Diencephalon (tissue), 2 donors: ENCODE data around the genes MRPL52, PRMT5, SLC22A17 and IRF9.

GRCh38 chr14:22829421-22830630 lies at the start of gene MRPL52:
Gene MRPL52, plus strand, starts transcription at chr14:22829887.
- RAMPAGE, long total RNA = start-site peak on the plus strand at chr14:22829875-22829906, 774 and 314 reads in 2 replicates

DNA sequence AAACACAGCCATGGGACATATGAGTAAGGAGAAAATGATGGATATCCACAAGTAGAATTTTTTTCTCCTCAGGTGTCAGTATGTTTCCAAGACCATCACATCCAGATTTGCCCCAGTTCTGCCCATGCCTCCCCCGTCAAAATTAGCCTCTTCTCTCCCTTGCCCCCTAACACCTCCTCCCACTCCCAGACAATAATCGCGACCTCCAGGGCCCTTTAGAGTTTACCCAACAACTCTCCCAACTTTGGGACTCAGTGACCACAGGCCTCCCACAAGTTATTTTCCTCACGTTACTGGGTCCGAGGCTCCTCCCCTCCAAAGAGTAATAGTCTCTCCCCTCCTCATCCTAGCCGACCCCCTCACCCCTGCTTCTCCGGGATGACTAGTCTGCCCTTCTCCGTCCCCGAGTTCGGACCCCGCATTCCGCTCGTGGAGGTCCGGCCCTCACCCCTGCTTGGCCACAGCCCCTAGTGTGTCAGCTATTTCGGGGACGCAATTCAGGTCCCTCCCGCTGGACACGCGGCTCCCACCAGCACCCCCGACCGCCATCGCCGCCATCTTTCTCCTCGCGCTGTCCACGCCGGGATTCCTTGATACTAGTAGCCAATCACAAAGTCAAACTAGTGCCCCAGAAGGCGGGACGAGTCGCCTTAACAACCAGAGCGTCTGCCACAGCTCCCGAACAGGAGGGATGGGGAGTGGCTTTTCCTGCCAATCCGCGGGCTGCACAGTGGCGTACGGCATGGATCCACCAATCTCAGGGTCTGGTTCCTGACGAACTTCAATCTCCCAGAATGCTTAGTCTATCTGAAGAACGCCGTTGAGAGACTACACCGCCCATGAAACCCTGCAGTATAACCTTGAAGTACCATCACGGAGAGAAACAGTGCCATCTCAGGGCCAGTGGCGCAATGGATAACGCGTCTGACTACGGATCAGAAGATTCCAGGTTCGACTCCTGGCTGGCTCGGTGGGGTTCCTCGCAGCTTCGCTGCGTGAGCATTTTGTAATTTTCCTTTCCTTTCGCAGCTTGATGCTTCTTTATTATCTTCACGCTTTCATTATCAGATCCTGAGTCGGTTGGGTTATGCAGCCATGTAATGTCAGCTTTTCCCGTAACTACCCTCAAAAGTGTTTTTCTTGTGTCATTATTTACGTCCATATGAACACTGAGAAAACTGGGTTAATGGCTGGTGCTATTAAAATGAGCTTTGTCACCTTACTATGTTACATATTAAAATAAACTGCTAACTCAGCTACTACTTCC lies at the start of gene PRMT5:
Gene PRMT5 (minus strand): TSS at position 573 of the 1,267 bp plus-strand sequence.
- RAMPAGE, long total RNA = start-site peak on the minus strand centred at position 565 of the sequence, 11 bp wide, 50 and 50 reads in 2 replicates

GRCh38 chr14:22955852-22956343 lies 992 bp downstream of the HAUS4 start:
- RAMPAGE, long total RNA = no peak

GRCh38 chr14:22979758-22980403 lies 2.5 kb downstream of the AJUBA start:
- RAMPAGE, long total RNA = no peak

GRCh38 chr14:23008815-23009284 lies 1.1 kb downstream of the C14orf93 start:
- RAMPAGE, long total RNA = no peak

DNA sequence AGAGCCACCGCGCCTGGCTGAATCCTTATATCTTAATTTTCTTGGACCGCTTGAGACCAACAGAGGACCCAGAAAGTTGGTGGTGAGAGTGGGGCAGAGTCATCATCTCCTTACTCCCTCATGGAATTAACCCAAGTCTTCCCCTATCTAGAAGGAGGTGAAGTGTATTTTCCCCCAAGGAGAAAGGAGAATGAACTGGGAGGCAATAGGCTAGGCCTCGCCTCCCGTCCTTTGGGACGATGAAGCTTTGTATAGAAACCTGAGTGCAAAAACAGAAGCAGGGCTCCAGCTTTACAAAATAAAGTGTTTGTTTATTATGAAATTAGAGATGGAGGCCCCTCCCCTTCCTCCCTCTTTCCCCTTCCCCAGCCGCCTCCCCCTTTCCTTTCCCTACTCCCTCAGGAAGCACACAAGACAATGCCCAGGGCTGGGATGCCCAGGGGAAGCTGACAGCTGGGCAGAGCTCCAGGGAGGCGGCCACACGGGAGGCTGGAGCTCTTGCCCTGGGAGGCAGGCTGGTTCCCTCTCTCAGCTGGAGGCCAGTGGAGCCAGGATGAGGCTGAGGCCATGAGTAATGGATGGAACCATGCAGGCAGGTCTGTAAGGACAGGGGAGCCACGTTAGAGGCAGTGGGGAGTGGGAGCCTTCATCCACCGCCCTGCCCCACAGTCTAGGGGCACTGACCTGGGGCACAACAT lies 4.9 kb downstream of the PSMB11 start:
- RAMPAGE, long total RNA = no peak

DNA sequence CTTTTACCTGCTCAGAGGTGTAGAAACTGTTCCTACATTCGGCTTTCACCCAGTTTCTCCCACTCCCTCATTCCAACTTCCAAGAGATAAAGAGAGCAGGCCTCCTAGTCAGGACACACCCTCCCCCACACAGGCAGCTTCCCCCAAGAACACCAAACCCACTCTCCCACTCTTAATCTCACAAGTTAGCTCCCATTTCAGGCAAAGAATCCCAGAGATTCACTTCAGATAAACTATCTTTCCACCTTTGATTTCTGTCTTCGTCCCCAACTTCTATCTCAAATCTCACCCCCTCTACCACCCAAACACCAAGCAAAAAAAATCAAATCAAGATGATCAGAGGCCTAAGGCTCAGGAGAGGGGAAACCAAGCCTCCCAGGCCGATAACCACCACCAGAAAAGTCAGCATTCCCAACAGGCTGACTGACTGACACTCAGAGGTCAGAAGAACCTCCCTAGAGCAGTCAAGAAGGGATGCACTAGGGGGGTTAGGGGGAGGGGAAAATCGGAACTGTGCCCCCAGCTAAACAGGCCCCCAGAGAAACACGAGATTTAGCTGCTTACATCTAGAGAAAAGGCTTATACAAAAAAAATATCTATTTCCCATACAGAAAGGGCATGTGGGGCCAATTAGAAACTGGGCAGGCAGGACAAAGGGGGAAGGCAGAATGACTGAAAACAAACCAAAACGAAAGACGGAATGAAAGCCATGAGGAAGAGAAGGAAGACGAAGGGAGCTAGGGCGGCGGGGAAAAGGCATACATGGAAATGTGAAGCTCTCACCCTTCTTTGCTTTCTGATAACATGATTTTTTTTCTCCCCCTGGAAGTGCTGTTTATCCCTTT lies 13.2 kb upstream of the CDH24 start:
- RAMPAGE, long total RNA = no peak

GRCh38 chr14:23089763-23090253 lies 5.1 kb downstream of the ACIN1 start:
- RAMPAGE, long total RNA = no peak

DNA sequence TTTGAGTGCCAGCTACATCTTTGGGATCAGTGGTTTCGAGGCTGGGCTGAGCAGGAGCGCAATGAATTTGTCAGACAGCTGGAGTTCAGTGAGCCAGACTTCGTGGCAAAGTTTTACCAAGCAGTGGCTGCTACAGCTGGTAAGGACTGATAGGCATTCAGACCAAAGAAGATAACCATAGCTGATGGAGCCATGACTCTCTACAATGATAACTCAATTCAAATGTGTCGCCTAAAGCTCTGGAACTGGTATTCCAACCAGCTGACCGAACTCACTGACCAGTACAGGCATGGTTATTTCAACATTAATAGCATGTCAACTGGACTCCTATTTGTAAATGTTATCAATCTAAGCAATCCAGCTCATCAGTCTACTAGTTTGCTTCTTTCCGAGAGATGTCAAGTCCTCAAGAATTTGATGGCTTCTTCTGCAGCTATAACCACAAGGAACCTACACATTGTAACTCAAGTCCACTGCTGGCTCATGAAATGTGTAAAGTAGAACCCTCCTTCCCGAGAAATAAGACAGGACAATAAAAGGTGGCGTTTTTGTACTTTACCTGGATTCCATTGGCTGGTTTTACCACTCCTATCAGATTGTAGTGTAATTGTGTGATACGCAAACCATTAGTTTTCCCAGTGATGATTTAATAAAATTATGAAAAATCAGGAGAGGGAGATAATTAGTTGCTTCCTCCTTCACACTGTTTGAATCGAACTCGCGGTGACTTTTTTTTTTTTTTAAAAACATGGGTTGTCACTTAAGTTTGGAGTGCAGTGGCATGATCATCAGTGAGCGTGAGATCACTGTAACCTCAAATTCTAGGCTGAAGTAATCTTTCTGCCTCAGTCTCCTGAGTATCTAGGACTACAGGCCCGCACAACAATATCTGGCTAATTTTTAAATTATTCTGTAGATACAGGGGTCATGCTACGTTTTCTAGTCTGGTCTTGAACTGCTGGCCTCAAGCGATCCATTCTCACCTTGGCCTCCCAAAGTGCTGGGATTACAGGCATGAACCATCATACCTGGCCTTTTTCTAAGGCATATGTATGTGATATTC lies 3.0 kb downstream of the C14orf119 start:
- RAMPAGE, long total RNA = no peak

DNA sequence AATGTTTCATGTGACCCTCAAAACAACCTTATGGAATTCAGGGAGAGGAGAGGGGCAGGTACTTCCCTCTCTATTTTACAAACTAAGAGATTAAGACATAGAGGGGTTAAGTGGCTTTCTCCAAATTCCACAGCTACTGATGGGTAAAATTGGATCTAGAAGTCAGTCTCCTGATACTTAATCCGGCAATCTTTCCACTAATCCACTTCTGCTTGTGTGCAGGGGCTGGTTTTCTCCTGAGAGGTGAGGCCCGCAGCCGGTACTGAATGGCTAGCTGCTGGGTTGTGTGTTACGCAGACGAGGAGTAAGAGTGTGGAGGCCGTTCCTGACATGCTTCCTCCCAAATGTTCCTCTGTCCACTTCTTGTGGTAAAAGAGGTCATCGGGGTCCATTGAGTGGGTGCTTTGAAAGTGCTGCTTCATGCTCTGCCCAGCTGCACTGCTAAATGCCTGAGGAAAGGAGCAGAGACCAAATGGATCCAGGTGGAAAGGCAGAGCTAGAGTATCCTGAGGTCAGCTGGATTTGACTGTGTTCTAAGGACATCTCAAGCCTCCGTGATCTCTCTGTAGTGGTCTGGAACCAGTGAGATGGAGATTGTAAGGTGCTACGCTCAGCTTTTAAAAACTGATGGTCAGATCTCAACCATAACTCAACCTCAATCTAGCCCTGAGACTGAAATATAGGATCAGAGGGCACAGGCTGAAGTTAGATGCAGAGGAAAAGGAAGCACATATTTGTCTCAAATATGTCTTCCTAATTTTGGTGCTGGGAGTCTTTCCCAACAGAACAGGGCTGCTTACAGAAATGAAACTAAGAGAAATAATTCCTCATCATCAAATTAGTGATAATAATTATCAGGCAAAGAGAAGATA lies 15.9 kb downstream of the SLC7A8 start:
- RAMPAGE, long total RNA = no peak

DNA sequence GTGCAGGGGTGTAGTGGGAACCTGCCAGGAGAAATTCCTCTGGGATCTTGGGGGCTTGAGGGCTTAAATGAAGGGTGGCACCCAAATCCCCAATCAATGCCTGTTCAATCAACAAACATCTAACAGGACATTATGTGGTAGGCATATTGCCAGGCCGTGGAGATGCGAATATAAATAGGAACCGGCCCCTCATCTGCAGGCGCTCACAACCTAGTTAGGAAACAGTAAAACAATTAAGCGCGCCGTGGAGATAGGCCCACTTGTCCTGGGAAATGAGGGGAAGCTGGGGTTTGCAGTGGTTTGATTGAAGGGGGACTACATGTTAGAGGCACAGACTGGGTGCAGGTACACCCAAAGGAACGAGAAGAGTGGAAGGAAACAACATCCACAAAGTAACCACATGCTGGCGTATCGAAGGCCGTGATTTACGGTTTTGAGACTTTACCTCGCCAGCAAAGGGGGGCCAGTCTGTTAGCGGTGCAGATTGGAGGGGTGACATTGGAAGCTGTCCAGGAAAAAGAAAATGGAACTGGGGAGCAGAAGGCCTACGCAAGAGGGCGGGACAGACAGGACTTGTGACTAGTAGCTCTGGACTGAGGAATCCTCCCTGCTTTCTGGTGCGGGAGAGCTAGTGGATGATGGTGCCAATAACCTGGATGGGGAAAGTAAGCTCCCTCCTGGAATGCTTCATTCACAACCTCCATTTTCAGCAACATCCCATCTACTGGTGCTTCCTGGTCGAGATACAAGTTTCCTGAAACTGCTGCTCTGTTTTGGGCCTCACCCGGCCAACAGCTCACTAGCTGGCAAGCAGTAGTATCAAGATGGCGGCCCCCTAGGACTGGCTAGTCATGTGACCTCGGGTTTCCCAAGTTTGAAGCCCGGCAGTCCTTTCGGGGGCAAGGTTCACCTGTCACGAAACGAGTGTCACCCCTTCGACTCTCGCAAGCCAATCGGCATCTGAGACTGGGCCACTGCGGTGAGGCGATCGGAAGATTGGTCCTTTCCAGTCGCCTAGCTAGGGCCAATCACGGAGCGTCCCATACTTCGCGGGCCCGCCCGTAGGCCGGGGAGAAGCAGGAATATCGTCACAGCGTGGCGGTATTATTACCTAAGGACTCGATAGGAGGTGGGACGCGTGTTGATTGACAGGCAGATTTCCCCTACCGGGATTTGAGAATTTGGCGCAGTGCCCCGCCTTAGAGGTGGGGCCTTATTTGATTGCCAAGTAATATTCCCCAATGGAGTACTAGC lies 708 bp upstream of the PABPN1 start:
- RAMPAGE, long total RNA = no peak

- RAMPAGE, long total RNA = no peak
Observed at GRCh38 chr14:23321911-23322609, 803 bp downstream of the PABPN1 start.

GRCh38 chr14:23322610-23322828 lies 1.3 kb downstream of the PABPN1 start:
- RAMPAGE, long total RNA = no peak

- RAMPAGE, long total RNA = no peak
Observed at GRCh38 chr14:23322829-23323722, 1.8 kb downstream of the PABPN1 start.

- RAMPAGE, long total RNA = no peak
Observed at GRCh38 chr14:23352296-23353302, at the start of gene SLC22A17. Gene SLC22A17, minus strand, starts transcription at chr14:23352887.

- RAMPAGE, long total RNA = no peak
Observed at GRCh38 chr14:23425533-23425979, 9.9 kb downstream of the MYH7 start.

GRCh38 chr14:24079665-24080332 lies 8.4 kb downstream of the CPNE6 start:
- RAMPAGE, long total RNA = no peak

- RAMPAGE, long total RNA = no peak
Observed at GRCh38 chr14:24113297-24113641, 1.3 kb upstream of the DCAF11 start.

DNA sequence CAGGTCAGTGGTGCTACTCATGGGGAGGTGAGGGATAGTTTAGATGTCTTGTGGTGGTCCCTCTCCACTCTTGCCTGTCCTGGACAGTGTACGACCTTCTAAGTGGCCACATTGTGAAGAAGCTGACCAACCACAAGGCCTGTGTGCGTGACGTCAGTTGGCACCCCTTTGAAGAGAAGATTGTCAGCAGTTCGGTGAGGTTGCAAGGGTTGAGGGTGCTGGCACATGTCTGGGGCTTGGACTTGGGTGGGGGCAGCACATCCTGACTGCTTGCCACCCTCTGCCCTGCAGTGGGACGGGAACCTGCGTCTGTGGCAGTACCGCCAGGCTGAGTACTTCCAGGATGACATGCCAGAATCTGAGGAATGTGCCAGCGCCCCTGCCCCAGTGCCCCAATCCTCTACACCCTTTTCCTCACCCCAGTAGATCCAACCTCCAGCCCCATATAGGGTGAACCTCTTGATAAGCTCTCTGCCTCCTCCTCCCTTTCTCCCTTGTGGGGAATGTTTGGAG lies 7.5 kb upstream of the FITM1 start:
- RAMPAGE, long total RNA = no peak

- RAMPAGE, long total RNA = start-site peak on the plus strand at chr14:24161274-24161320, 100 and 127 reads in 2 replicates
Observed at GRCh38 chr14:24160735-24161885, at the start of gene IRF9. Gene IRF9, plus strand, starts transcription at chr14:24161265.